Myometrial cell (primary cell): ENCODE data around the gene MYO1C.

DNA sequence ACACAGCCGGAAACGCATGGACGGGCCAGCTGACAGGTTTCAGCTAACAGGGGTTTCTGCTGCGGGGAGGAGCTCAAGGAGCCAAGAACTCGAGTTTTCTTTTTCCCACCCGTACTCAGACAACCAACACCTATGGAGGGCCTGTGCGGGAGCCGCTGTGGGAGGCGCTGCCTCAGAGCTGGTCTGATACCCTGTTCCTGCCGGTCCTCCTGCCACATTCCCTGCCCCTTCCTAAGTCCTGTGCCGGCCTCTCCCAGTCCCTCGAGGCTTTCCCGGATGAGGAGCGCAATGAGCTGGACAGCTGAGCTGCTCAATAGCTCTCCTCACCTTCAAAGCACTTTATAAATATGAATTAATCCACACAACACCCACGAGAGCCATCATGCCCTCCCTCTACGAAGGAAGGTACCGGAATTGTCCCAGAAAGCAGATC, 6.2 kb downstream of the ABR start:
- RAMPAGE, long total RNA: no peak

GRCh38 chr17:1174037-1174548, 5.7 kb downstream of the ABR start:
- RAMPAGE, long total RNA: no peak

DNA sequence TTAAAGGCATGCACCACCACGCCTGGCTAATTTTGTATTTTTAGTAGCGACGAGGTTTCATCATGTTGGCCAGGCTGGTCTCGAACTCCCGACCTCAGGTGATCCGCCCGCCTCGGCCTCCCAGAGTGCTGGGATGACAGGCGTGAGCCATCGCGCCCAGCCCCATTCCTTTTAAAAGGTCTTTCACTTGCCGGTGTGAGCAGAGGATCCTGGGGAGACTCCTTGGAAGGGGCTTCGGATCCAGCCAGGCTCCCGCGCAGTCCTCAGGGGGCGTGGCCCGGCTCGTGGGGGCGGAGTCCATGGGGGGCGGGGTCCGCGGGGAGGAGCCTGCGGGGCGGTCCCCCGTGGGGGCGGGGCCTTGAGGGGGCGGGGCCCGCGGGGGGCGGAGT, 23.2 kb upstream of the ABR start:
- RAMPAGE, long total RNA: no peak

- RAMPAGE, long total RNA: no peak
Observed at GRCh38 chr17:1203413-1204180, 23.8 kb upstream of the ABR start.

DNA sequence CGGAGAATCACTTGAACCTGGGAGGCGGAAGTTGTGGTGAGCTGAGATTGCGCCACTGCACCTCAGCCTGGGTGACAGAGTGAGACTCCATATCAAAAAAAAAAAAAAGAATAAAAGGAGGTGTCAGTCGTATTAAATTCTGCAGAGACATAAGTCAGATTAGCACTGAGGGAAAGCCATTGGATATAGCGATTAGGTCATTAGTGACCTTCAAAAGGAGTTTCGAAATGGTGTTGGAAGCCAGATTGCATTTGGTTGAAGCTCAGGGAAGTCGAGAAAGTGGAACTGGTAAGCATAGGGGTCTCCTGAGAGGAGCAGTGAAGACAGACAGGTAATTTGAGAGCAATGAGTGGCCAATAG, 4.7 kb upstream of the YWHAE start:
- RAMPAGE, long total RNA: no peak

- RAMPAGE, long total RNA: no peak
Observed at GRCh38 chr17:1446162-1446554, 9.9 kb downstream of the CRK start.

- RAMPAGE, long total RNA: no peak
Observed at GRCh38 chr17:1460134-1460749, 4.2 kb upstream of the CRK start.

- RAMPAGE, long total RNA: no peak
Observed at GRCh38 chr17:1461158-1461644, 5.2 kb upstream of the CRK start.

GRCh38 chr17:1463169-1463783, 7.2 kb upstream of the CRK start:
- RAMPAGE, long total RNA: no peak

DNA sequence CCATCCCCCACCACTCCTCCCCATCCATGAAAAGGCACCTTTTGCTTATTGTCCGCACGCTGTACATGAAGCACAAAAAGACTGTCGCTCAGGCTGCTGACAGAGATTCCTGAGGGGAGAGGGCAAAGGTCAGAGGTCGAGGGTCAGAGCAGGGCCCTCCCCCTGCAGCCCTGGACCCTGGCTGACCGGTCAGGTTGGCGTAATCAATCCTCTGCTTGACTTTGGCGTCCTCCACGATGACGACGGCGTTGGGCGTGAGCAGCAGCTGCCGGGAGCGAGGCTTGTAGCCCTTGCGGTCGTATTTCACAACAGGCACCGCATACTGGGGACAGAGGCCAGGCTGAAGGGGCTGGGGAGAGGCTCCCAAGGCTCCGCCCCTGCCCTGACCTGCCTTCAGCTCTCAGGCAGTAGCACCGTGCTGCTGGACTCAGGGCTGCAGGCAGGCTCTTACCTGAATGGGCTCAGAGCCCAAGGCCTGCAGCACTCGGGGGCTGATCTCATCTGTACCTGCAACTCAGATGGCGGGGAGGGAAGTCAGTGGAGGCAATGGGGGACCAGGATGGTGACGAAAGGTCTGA, 11.9 kb upstream of the CRK start:
- RAMPAGE, long total RNA: no peak

- RAMPAGE, long total RNA: no peak
Observed at GRCh38 chr17:1490462-1491471, 1.7 kb downstream of the MYO1C start.

DNA sequence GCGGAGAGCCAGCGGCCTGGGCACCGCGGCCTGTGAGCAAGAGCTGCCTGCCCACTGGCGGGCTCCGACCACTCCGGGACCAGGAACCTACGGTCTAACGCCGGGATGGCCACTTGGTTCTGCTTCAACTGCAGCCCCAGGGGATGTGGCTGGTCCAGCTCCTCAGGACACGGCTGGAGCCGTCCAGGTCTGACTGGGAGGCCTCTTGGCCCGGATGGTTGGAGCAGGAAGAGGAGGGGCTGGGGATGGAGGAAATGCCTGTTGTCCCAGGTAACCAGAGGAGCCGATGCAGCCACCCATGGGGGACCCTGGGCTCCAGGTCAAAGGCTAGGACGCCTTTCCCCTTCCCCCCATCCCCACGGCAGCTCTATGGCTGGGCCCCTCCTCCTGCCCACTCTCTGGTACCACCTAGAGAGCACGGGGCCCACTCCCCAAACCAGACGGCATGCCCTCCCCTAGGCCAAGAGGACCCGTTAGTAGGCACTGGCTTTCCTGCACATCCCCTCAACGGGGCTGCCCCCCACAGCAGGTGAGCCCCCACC, at the start of gene MYO1C:
Gene MYO1C, minus strand, starts transcription at position 191 of the 542 bp plus-strand sequence.
- RAMPAGE, long total RNA: no peak

DNA sequence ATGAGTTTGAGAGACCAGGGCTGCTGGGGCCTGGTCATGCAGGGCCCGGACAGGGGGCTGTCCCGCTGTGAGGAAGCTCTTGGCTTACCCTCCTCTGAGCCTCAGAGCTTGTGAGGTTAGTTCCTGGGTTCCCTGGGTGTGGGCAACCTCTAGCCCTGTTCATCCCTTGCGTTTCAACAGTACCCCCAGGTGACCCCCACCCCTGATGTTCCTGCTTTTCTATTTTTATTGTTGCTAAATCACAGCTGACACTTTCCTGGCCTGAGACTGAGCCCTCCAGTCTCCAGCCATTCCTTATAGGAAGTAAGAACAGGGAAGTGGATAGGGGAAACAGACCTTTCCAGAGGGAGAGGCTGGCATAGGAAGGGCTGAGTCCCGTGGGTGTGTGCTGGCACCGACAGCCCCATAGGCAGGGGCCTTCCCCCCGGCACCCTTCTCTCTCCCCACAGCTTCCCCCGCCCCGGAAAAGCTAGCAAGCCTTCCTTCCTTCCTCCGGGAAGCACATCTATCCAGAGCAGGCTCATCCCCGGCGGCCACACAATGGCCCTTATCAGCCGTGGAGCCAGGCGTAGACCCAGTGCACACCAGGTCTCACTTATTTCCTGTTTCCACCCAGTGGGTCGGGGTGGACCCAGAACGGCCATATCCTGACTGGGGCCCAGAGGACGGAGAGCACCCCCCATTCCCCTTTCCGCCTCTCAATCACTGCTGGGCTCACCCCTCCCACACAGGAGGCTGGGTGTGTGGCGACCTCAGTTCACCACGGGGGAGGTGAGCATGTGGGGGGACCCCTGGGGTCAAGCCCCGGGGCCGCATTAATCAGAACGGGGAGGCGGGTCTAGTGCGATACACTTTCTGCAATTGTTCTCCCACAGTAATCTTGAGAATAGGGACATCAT, 801 bp upstream of the MYO1C start:
- RAMPAGE, long total RNA: no peak

DNA sequence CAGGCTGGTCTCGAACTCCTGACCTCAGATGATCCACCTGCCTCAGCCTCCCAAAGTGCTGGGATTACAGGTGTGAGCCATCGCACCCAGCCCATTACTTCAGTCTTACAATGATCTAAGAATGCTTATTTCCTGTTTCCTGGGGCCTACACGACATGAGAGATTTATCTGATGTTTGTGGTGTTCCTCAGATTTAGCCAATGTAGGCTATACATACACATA, 10.5 kb upstream of the INPP5K start:
- RAMPAGE, long total RNA: no peak

DNA sequence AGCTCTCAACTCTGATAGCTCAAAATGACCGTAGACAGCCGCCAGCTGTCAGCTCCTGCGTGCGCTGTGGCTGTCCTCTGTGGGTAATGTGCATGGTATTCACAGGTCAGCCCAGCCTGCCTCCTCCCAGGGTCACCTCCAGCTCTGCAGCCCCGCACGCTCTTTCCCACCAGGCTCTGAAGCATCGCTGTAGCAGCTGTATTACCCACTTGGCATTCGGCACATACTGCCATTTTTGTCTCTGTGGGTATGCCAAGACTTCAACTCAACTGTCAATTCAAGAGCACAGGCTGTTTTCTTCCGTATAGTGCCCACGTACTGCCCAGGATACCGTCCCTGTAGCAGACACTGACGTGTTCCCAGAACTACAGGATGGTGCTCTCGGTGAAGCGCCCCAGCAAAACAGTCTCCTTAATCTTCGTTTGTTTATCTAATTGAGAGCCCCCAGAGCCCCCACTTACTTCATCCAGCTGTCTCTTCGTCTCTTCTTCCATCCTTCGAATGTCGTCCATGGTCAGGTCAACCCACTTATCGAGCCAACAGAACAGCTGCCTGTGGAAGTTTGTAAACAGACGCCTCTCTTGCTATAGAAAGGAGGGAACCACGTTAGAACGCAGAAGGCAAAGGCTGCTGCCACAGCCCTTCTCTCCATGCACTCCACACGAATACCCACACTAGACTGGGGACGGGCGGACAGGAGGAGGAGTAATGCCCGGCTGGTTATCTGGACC, 17.4 kb upstream of the INPP5K start:
- RAMPAGE, long total RNA: no peak

DNA sequence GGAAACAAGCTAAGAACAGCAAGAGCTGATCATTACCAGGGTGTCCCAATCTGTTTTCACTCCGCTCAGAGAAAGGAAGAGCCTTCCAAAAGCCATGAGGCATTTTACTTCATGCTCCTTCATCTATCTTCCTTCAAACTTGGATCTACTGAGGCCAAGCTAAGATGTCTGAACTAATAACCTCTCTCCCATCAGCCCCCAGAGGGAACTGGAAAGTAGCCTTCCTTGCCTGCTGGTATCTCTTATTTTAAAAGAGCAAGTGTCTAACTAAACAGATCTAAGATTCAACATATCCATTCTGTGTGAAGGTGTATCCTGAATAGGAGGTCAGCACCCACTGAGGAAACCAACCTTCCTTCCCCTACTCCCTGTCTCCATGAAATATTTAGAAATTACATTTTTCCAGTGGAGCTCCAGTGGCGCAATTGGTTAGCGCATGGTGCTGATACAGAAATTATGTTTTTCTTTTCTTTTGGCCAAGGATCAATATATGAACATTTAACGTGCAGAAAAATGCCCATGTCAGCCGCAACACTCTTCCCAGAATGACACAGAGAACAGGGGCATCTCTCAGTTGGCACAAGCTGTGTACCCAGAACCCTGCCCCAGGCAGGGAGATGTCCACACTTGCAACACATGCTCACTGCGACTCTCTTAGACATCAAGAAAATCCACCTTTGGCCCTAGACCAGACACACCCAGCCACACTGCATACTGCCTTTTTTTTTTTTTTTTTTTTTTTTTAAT, 17.2 kb downstream of the PITPNA start:
- RAMPAGE, long total RNA: no peak

GRCh38 chr17:1561591-1562176, 908 bp downstream of the PITPNA start:
- RAMPAGE, long total RNA: no peak

DNA sequence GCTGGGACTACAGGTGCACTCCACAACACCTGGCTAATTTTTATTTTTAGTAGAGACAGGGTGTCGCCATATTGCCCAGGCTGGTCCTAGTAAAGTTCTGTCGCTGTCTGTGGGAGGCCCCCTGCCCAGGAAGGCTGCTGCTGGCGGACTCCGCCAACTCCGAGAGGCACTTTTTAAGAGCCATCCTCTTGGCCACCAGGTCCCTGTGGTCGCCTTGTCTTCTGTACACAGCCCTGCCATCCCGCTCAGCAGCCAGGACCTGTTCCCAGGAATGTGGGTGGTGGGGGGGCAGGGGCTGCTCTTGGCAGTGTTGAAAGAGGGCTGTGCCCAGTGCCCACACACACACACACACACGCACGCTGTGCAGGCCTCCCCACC, 18.3 kb upstream of the PITPNA start:
- RAMPAGE, long total RNA: no peak

- RAMPAGE, long total RNA: no peak
Observed at GRCh38 chr17:1606495-1606808, 22.2 kb downstream of the SLC43A2 start.

DNA sequence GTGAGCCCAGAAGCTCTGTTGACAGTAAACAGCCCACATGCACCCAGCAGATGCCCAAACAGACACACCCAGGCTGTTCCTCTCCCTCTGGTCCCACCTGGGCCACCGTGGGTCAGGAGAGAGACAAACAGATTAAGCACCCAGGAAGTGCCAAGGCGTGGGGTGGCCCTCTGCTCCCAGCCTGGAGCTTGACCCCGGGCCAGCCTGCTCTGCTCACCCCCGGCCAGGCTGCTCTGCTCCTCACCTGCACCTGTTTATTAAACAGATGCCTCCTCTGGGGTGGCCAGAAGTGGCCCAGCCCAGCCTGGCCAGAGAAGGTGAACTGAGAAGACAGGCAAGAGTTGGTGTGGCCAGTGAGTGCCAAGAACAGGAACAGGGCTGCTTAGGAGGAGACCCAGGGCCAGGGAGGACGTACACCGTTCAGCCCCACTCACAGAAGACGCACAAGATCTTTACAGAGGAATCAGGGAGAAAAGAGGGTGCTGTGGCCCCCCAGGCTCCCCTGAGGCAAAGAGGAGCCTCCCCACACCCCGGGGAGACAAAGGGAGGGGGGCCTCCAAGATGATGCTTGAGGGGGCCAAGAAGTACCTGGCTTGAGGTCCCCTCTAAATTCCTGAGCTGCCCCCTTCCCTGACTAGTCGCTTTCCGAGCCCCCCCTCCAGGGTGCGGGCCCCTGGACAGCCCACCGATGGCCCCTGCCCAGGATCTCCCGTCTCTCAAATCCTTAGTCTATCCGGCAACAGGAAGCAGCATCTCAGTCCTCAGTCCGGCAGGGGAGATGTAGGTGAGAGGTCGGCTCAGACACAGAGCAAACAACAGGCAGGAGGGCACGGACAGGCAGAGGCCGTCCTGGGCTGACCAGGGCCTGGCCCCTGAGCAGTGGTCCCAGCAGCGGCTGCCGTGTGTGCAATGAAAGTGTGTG, 7.7 kb downstream of the SLC43A2 start:
- RAMPAGE, long total RNA: no peak